Measurements from ENCODE around the genes BRIP1 and CYB561.

GRCh38 chr17:61260323-61260989 is 139.2 kb upstream of the TBX2 start:
- RRBS: no CpG with 5 or more reads among the region's 10 CpGs

DNA sequence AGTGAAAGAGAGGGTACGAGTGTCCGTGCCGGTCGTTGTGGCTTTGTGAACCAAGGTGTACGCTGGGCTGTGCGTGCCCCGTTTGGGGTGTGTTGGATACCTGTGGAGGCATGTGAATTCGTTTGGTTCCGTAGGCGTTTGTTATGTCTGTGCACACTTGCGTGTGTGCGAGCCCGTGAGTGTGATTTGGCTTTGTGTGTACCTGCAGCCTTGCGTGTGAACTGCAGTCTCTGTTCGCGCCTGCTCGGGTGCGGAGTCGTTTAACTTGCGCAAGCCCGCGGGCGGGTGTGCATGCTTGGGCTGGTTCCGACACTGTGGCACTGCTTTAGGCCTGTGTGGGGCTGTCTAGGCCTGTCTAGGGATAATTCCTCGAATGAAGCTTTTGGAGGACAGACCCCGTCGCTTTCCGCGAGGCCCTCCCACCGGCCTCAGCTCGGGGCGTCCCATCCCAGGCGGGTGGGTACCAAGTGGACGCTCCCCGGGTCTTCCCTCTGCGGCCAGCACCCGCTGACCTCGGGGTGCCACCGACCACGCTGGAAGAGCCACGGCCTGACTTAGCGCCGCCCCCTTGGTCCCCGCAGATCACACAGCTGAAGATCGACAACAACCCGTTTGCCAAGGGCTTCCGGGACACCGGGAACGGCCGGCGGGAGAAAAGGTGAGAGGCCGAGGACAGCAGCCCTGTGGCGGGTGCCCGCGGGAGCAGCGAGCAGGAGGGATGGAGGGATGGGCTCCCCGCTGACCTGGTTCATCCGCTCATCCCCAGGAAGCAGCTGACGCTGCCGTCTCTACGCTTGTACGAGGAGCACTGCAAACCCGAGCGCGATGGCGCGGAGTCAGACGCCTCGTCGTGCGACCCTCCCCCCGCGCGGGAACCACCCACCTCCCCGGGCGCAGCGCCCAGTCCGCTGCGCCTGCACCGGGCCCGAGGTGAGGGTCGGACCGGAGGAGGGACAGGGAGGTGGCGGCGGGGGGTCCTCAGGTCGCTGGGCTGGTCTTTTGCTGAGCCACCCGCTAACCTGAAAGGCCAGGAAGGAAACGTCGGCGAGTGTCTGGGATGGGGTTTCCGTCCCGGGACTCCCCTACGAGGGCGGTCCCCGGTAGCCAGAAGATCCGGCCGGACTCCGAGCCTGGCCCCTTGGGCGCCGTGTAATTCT is 4.6 kb downstream of the TBX2 start:
- RRBS: 96% methylated on average over 6 of the region's 100 CpGs

- RRBS: 93% methylated on average over 31 of the region's 60 CpGs
Observed at GRCh38 chr17:61451356-61452092, 698 bp upstream of the TBX4 start.

- RRBS: no CpG with 5 or more reads among the region's 44 CpGs
Observed at GRCh38 chr17:61461676-61462404, 9.6 kb downstream of the TBX4 start.

DNA sequence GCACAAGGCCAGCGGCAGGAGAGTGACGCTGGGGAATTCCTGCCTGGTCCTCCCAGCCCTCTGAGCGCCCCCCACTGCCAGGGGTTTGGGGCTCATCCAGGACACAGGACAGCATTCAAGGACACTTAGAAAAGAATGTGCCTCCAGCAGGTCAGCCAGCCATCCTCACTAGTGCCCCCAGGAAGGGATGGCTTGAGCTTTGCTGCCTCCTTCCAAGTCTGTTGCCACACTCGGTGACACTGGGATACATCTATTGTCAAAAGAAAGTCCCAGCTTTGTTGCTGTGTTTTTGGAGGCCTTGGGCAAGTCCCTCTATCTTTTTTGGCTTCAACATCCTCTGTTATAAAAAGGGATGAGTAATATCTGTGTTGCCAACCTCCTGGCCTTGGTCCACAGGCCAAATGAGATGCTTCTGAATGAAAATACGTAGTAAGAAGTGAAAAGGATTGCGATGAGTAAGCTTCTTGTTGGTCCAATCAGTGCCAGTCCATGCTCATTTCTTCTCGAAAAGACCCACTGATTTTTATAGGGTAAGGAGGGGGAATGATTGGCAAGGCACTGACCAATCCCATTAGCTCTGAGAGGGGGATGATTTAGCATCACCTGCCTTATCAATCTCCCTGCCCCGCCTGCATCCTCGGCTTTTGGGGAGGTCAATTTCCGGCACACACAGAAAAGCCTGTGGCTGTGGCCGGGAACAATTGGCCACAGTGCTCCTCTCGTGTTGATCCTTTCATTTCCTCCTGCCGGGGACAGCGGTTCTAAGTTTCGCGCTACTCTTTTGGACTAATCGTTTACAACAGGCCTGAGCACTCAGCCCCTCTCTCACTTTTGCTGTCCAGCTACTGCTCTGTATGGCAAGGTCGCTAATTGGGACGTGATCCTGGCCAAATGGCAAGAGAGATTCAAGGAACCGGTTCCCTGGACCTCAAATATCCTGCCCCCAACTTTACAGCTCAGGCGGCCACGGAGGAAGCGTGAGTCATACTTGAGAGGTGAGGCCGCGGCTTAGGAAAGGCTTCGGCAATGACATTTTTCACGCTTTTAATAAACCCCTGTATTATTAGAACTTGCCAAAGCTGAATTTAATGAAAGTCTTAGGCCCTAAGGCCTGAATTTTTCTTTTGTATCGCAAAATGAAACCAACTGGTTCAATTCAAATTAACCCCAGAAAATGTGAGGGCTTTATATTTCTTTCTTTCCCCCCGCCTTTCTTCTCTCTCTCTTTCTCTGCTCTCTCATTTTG is 43.0 kb downstream of the TBX4 start:
- RRBS: 3% methylated on average over 3 of the region's 29 CpGs

- RRBS: 2% methylated on average over 5 of the region's 32 CpGs
Observed at GRCh38 chr17:61862907-61863602, at the start of gene BRIP1. BRIP1 (minus strand) TSS chr17:61863528.

GRCh38 chr17:61926715-61927133 is 1.1 kb downstream of the INTS2 start:
- RRBS: no CpG with 5 or more reads among the region's 3 CpGs

DNA sequence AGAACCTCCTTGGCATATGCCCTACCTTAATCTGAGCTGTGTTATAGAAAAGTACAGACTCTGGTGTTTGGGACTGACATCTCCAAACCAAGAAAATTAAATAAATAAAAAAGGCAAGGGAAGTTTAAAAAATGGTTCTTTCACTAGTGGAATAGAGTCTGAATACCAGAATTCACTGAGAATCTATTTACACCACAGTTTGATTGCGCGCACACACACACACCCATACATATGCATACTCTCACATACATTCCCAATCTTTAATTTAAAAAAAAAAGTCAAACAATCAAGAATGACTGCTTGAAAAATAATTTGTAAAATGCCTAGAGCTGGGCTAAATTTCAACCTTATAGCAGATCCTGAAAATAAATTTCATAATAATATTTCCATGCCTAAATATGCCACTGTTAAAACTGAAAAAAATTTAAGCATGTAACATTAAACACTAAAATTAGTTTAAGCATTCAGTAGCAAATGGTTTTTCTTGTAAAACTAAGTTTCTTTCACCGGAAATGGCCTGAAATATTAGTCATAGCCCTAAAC is 17.3 kb upstream of the INTS2 start:
- RRBS: no CpG with 5 or more reads among the region's 3 CpGs

GRCh38 chr17:62093778-62094172 is 28.7 kb upstream of the MED13 start:
- RRBS: no CpG with 5 or more reads among the region's 3 CpGs

- RRBS: no CpG with 5 or more reads among the region's 2 CpGs
Observed at GRCh38 chr17:62559837-62560234, 67.6 kb upstream of the MRC2 start.

DNA sequence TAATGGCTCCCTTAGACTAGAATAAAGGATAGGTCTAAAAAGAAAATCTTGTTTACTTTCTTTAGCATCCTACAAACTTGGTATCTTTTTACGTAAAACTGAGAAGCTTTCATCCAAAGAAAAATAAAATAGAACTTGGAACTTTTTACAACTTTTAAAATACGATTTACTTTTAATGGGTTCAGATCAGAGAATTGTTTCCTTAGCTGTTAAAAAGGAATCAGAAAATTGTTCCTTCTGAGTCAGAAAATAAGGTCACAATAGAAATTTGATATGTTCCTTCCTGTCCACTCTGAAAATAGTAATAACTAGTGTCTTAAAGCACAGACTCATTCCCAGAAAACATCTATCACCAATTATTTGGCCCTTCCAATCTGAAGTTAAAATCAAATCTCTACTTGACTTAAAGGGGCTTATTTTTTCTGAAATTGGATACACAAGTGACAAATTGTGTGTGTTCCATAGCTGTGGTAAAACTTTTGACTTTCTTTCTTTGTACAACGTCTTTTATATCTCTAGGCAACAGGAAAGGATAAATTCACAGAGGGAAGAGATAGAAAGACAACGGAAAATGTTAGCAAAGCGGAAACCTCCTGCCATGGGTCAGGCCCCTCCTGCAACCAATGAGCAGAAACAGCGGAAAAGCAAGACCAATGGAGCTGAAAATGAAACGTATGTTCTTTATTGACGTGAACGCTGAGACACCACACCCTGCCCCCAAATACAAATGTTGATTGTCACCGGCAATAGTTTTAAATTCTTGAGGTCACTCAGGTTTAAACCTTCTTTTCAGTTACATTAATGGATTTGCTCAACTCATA is 54.6 kb upstream of the MRC2 start:
- RRBS: no CpG with 5 or more reads among the region's 10 CpGs

DNA sequence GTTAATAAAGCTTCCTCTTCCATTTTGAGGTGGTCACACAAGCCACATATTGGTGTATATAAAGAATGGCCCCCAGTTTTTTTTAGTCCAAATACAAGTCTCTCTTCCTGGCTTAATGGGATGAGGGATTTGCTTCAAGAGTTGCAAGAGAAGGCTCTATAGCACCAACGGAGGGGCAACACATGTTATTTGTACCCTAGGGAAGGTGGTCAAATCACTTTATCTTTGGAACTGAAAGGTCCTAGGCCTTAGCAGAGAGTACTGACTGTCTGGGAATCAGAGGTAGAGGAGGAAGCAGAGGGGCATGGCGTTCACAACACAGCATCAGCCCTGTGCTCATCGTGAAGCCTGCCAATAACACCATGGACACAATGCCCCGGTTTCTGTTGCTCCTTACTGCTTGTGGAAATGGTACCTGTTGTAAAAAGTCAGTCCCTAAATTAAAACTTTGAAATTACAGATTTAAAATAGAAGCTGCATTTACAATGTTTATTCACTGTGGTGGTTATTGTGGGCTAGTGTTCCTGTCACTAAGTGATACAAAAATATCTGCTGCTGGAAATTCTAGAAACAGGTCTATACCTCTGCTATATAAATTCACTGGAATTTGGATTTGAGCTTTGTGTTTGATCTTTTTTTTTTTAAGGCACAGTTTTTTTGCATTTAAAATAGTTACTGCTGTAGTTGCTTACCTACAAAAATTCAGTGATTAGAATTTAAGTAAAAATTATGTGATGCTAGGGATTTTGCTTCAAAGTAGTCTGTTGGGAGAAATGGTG is 24.4 kb upstream of the MRC2 start:
- RRBS: no CpG with 5 or more reads among the region's 4 CpGs

GRCh38 chr17:63116851-63117560 is 151.0 kb downstream of the TANC2 start:
- RRBS: no CpG with 5 or more reads among the region's 6 CpGs

GRCh38 chr17:63250955-63251189 is 195.2 kb downstream of the CYB561 start:
- RRBS: no CpG with 5 or more reads among the region's 2 CpGs

GRCh38 chr17:63445994-63446471 is at the start of gene CYB561:
CYB561 (minus strand) TSS chr17:63446306.
- RRBS: 6% methylated on average over 45 of the region's 63 CpGs

- RRBS: 1% methylated on average over 4 of the region's 32 CpGs
Observed at GRCh38 chr17:63550829-63551725, 800 bp downstream of the DCAF7 start.

- RRBS: no CpG with 5 or more reads among the region's 6 CpGs
Observed at GRCh38 chr17:63556790-63557710, 6.8 kb downstream of the DCAF7 start.

GRCh38 chr17:63597508-63597850 is 3.2 kb upstream of the TACO1 start:
- RRBS: no CpG with 5 or more reads among the region's 2 CpGs

GRCh38 chr17:63598313-63598874 is 2.3 kb upstream of the TACO1 start:
- RRBS: no CpG with 5 or more reads among the region's 1 CpG

DNA sequence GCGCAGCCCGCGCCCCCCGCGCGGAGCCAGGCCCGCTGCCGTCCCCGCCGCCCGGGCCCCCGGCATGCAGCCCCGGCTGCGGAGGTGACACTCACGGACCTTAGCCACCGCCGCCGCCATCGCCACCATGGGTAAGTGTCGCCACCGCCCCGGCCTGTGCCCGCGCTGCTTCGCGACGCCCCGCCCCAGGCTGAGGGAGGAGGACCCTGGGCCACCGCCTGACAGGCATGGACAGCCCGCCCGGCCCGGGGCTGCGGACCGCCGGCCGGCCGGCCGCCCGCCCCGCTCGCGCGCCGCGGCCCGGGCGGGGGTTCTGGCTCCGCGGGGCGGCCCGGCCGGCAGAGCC is 389 bp downstream of the MAP3K3 start:
- RRBS: 1% methylated on average over 25 of the region's 52 CpGs